ENCODE measurements around a stretch of chr2.

- PRO-cap, result no peak
- RRBS, result no CpG with 5 or more reads among the region's 4 CpGs
Measured at GRCh38 chr2:132803986-132804453, 134.0 kb upstream of the LYPD1 start.

- PRO-cap, result no peak
- RRBS, result no CpG with 5 or more reads among the region's 30 CpGs
Measured at GRCh38 chr2:133266107-133266560, 302.1 kb downstream of the NCKAP5 start.

- PRO-cap, result no peak
- RRBS, result no CpG with 5 or more reads among the region's 7 CpGs
Measured at GRCh38 chr2:133469671-133470200, 98.5 kb downstream of the NCKAP5 start.

GRCh38 chr2:133576666-133577082, 8.4 kb upstream of the NCKAP5 start:
- PRO-cap, result no peak
- RRBS, result no CpG with 5 or more reads among the region's 2 CpGs

GRCh38 chr2:134155568-134156078, 98.2 kb upstream of the MGAT5 start:
- PRO-cap, result no peak
- RRBS, result no CpG with 5 or more reads among the region's 5 CpGs

DNA sequence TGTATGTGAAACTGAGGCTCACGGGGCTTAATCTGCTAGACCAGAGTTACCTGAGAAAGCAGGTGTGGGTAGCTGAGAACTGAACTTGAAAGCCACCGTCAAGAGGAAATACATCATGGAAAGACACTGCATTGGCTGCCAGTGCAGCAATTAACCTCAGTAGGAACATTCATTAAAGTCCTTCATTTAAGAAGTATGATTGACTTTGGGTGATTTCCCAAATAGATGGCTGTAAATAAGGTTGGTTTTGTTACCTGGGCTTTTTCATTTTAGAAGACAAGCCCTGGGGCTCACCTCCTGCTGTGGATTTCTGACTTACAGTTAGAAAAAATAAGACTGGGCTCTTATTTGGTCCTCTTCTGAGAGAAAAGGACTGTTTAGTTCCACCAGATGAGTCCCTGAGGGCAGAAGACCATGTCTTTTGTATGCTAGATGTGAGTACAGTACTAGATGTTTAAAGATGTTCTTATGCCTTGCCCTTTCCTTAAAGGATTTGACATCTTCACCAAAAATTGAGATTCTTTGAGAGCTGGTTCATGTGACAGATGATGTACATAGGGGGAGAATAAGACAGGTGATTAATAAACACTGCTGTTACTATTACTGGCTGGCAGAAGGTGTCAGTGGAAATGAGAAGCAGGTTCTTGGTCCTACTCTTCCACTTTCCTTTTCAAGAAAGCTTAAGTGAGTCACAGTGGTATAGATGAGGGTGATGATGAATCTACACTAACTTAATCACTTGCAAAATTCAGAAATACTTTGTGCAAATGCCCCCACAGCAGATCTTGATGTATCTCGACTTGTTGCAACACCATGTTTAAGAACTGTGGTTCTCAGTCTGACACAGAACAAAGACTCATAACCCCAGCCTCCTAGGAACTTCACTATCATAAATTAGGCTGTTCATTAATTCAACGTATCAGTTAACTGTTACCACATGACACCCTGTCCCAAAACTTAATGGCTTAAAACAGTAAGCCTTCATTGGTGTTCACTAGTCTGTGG, 36.2 kb upstream of the MGAT5 start:
- PRO-cap, result no peak
- RRBS, result no CpG with 5 or more reads among the region's 4 CpGs

- PRO-cap, result no peak
- RRBS, result no CpG with 5 or more reads among the region's 5 CpGs
Measured at GRCh38 chr2:134220449-134220862, 33.4 kb upstream of the MGAT5 start.

DNA sequence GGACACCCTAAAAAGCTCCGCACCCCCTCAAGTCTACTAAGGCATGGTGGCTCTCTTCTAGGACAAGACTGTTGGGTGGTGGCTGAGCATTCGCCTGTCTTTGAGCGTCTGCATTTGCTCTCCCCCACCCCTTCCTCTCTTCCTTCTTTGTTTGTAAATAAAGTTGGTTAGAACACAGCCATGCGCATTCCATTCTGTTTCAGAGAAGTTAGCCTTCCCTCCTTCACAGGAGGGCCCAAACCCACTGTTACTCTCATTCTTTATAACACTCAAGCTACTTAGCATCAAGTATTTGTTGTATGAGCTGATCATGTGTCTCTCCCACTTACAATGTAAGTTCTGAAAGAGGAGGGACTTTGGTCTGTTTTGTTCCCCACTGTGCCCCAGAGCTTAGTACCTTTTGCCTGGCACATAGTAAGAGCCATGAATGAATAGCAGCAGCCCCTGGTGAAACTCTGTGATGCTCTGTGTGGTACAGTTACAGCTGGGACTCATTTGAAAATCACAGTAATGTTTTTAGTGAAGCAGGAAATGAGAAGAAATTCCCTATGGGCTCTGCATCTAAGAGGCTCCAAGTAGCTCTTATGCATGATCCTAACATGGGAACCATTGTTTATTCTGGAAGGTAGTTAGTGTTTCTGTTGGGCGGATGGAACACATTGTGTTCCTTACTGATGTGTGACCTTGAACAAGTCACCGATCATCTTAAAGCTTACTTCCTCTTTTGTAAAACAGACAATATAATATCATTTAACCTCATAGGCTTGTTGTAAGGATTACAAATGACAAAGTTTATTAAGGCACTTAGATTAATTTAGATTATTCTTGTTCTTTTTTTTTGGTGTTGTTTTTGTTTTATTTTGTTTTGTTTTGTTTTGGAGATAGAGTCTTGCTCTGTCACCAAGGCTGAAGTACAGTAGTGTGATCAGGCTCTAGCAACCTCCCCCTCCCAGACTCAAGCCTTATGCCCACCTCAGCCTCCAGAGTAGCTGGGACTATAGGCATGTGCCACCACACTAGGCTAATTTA, 7.8 kb downstream of the MGAT5 start:
- PRO-cap, result no peak
- RRBS, result no CpG with 5 or more reads among the region's 6 CpGs

GRCh38 chr2:134328357-134328941, 74.6 kb downstream of the MGAT5 start:
- PRO-cap, result no peak
- RRBS, result no CpG with 5 or more reads among the region's 4 CpGs

GRCh38 chr2:134391393-134392382, 137.8 kb downstream of the MGAT5 start:
- PRO-cap, result no peak
- RRBS, result no CpG with 5 or more reads among the region's 4 CpGs

- PRO-cap, result bidirectional peak, plus-strand start at chr2:135052728, minus-strand start at chr2:135052632
- RRBS, result 1% methylated on average over 10 of the region's 26 CpGs
Measured at GRCh38 chr2:135052437-135052856, 355 bp downstream of the RAB3GAP1 start.

DNA sequence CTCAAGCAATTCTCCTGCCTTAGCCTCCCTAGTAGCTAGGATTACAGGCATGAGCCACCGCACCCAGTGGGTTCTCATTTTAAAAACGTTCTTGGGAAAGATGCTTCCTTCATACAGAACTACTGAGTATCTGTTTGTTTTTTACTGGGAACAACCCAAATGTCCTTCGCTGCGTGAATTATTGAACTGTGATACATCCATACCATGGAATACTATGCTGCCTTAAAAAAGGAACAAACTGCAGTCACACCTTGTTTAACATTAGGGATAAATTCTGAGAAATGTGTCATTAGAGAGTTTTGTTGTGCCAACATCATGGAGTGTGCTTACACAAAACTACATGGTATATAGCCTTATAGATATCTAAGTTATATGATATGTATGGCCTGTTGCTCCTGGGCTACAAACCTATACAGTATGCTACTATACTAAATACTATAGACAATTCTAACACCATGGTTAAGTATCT, 6.5 kb downstream of the R3HDM1 start:
- PRO-cap, result no peak
- RRBS, result no CpG with 5 or more reads among the region's 4 CpGs

DNA sequence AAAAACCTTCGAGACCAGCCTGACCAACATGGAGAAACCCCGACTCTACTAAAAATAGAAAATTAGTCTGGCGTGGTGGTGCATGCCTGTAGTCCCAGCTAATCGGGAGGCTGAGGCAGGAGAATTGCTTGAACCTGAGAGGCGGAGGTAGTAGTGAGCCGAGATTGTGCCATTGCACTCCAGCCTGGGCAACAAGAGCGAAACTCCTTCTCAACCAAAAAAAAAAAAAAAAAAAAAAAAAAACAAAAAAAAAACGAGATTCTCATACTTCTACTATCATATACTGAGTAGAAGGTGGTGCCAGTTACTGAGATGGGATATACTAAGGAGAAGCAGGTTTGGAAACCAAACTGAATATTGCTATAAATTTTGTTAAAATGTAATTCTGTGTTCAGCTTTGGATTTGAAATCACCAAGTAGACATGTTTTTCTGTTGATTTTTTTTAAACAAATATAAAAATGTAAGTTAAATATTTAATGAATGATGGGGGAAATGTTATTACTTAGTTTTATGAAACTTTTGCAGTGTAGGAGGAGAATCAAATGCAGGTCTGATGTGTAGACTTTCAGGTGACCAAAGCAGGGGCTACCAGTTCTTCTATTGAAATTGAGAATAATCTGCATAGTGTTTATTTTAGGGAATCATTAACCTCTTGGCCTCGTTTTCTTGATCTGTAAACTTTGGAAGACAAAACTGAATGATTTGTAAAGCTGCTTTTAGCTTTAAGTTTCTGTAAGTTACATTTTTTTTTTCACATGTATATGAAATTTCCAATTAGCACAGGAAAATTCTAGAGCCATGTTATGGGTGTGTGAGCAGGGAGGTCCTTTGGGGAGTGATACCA, 99.0 kb downstream of the R3HDM1 start:
- PRO-cap, result no peak
- RRBS, result no CpG with 5 or more reads among the region's 9 CpGs

DNA sequence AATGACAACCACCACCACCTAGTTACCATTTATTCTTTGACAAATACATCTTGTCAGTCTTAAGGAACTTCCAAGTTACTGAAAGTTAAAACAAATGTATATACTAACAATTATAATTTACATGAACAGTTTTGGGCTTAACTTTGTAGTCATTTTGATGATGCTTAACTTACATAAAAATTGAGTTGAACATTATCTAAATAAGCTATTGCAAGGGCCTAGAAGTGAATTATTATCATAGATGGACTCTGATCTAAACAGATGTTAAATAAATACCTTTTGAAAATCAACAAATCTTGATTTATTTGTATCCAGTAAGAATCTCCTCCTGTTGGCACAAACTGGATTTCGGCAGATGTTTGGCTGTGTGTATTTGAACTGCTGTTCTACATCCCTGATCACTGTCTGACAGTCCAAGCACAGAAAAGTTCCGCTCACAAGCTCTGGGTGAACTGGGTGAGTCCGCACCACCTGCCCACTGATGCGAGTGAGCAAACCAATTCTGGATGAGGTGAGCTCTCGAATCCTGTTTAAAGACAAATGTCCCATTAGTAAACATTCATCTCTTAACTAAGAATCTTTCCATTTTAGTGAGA, 7.8 kb downstream of the MCM6 start:
- PRO-cap, result no peak
- RRBS, result no CpG with 5 or more reads among the region's 5 CpGs

DNA sequence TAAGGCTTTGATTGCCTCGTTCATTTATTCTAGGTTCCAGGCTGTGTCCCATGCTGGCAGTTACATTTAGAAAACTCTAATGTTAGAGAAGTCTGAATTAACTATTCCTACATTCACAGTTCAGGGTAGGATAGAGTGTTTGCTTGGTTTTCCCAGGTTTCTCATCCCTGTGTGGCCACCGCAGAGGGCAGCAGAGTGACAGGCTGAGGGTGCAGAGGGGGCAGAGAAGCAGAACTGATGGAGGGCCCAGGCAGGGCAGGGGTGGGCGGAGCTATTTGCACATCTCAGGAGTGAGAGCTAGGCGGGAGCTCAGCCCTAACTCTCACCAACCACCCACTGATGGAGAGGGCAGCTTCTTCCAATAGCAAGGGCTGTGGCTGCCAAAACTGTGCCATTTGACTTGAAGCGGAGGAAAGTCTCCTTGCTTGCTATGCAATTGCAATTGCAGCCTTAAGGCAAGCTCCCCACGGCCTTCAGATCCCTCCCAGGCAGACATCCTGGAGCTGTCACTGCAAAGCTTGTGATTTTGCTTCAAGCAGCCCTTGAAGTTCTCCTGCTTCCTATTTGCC, 11.9 kb upstream of the DARS1 start:
- PRO-cap, result no peak
- RRBS, result no CpG with 5 or more reads among the region's 6 CpGs

DNA sequence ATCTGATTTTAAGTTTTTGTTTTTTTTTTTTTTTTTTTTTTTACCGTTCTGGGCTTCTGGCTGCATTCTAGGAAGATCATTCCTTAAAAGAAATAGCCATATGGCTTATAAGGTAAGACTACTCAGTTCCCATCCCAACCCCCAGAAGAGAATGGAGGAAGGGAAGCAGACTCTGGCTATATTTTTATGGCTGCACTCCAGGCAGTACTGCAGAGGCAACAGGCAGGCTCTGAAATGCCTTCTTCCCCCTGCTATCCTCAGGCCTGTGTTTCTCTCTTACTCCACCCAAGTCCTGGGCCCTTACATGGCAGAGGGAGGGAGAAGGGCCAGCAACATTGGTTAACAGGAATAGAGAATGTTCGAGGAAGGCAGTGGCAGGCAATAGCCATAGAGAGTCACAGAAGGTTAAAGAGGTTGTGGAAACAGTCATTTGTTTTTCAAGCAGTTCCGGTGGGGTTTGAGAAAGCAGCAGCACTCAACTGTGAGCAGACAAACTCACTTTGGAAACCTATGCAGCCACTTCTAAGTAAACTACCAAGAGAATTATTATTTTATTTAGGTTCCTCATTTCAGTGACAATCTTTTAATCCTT, 15.0 kb upstream of the DARS1 start:
- PRO-cap, result no peak
- RRBS, result no CpG with 5 or more reads among the region's 3 CpGs

DNA sequence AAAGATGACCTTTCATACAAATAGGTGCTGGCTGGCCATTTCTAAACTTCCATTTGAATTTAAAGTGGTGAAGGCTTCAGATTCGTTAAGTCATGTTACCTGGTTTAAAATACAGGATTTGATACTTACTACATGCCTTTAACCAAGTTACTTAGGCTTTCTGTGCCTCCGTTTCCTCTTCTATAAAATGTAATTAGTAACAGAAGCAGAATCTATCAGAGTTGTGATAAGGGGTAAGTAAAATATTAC, 4.0 kb downstream of the CXCR4 start:
- PRO-cap, result no peak
- RRBS, result no CpG with 5 or more reads among the region's 2 CpGs

- PRO-cap, result bidirectional peak, plus-strand start at chr2:136129835, minus-strand start at chr2:136129749
- RRBS, result no CpG with 5 or more reads among the region's 7 CpGs
Measured at GRCh38 chr2:136129418-136130480, 11.8 kb upstream of the CXCR4 start.

GRCh38 chr2:136135273-136135802, 17.4 kb upstream of the CXCR4 start:
- PRO-cap, result no peak
- RRBS, result no CpG with 5 or more reads among the region's 2 CpGs

GRCh38 chr2:136139512-136140013, 21.6 kb upstream of the CXCR4 start:
- PRO-cap, result no peak
- RRBS, result no CpG with 5 or more reads among the region's 3 CpGs

Data from kidney (tissue), 2 donors.